Penis (tissue), 1 donor: ENCODE measurements around the gene CEP131.

GRCh38 chr17:80948583-80949611, 42.7 kb upstream of the CHMP6 start:
- PRO-cap: bidirectional peak, plus-strand start at chr17:80948950, minus-strand start at chr17:80948829

DNA sequence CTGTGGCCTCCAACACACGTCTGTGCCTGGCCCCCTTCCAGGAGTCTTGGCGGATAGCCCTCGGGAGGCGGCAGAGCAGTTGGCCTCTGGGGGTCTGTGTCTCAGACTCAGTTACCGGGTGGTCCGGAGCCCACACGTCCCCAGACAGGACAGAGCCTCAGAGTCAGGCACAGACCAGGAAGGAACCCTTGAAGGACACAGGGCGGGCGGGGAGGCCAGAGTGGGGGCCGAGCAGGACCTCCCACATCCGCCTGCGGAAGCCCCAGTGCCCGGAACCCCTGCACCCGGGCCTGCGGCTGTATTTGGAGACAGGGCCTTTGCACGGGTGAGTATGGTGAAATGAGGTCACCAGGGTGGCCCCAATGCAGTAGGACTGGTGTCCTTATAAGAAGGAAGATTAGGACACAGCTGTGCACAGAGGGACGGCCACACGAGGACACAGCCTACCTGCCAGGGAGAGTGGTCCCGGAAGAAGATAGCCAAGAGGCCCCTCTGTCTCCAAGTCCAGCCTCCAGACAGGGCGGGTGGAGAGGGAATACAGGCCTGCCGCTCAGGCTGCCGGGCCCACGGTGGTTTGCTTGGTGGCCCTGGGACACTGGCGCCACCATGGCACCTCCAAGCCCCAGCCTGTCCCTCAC, 22.3 kb upstream of the CHMP6 start:
- PRO-cap: no peak

DNA sequence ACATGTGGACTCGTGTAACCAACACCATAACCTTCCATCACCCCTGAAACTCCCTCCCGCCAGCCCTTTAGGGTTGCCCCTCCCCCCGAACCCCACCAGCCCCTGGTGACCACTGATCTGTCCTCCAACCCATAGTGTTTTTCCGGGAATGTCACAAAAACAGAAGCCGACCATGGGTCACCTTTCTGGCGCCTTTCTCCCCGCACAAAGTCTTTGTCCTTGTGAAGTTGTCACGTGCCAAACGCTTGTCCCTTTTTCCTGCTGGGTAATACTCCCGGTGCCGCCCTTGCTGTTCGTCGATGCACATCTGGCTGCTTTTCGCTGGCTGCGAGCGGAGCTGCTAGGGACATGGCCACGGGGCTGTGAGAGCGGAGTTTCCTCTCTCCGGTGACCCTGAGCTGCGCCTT, 11.9 kb downstream of the CHMP6 start:
- PRO-cap: no peak

- PRO-cap: no peak
These were observed 12.6 kb downstream of the CHMP6 start for GRCh38 chr17:81003946-81004905.

DNA sequence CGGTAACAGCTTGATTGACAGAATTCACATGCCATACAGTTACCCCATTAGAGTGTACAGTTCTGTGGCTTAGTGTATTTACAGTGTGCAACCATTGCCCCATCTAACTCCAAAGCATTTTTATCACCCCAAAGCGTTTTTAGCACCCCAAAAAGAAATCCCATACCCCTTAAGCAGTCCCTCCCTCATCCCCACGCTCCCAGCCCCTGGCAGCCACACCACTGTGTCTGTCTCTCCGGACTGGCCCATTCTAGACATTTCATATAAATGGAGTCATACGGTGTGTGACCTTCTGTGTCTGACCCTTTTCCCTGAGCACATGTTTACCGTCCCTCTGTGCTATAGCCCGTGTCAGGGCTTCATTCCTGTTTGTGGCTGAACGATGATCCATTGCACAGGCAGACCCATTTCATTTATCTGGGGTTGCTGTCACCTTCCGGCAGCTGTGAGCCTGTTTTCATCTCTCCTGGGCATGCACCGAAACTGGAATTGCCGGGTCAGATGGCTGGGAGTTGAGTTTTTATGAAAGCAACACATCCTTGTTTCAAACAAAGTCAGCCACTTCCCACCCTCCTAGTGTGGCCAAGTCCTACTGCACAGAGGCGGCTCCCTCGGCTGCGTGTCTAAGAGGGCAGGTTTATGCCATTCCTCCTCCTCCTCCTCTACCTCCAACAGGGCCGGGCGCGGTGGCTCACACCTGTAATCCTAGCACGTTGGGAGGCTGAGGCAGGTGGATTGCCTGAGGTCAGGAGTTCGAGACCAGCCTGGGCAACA, 25.4 kb downstream of the BAIAP2 start:
- PRO-cap: no peak

DNA sequence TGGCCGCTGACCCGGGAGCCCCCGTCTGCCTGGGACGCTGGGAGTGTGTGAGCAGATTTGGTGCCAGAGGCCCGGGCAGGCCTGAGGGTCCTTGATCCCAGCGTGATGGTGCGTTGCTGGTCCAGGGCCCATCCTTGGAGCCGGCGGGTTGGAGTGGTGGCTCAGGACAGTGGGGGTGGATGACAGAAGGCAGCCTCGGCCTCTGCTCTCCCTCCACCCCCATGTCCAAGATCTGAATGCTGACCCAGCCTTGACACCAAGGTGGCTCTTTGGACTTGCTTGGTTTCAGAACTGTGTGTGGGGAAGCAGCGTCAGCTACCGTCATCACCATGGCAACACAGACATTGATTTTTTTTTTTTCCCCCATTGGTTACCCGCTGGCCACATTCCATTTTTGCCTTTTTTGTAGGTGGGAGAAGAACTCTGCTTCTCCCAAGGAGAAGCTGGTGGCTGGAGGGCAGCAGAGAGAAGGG, 35.8 kb downstream of the BAIAP2 start:
- PRO-cap: no peak

DNA sequence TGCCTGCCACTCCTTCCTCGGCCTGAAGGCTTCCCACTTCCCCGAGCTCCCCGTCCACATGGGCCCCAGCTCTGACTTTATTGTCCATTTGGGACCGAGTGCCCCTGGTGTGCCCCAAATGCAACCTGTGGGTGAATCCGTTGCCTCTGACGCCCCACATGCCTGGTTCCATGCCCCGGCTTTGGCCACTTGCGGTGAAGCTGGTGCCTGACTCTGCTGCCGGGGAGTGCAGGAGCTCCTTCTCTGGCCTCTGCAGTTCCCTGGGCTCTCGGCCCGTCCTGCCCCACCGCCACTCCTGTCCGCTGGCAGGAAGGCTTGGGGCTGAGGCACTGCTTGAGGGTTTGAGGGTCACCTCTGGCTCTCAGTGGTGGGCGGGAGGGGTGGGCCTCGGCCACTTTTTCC, 50.8 kb downstream of the BAIAP2 start:
- PRO-cap: no peak

- PRO-cap: no peak
These were observed 52.1 kb downstream of the BAIAP2 start for GRCh38 chr17:81086757-81087824.

DNA sequence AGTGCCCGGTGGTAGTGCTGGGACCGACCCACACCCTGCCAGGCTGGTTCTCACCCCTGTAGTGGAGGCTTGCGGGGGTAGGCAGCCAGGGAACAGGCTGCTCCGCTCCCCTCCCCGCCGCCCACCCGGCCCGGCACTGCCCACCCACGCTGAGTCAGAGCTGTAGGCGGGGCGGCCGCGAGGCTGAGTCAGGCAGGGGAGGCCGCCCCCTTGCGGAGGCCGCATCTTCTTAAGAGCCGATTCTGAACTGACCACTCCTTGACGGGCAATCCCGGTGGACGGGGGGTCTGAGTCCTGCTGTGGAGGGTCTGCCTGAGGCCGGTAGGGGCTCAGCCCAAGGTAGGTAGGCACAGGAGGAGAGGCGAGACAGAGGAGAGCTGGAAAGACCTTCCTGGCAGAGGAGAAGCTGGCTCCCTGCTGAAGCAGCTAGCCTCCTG, 62.4 kb downstream of the BAIAP2 start:
- PRO-cap: bidirectional peak, plus-strand start at position 254 of the sequence, minus-strand start at position 63 of the sequence

- PRO-cap: no peak
These were observed 52.2 kb upstream of the PVALEF start for GRCh38 chr17:81112981-81113565.

- PRO-cap: no peak
These were observed 44.6 kb upstream of the PVALEF start for GRCh38 chr17:81120779-81121109.

- PRO-cap: no peak
These were observed 36.3 kb upstream of the PVALEF start for GRCh38 chr17:81128784-81129566.

- PRO-cap: unidirectional peak, plus-strand start at chr17:81223354
These were observed at the start of gene CEP131 for GRCh38 chr17:81222651-81223728. TSS of gene CEP131 (minus strand) at chr17:81222965.

GRCh38 chr17:81293179-81293437, 2.0 kb downstream of the SLC38A10 start:
- PRO-cap: no peak

DNA sequence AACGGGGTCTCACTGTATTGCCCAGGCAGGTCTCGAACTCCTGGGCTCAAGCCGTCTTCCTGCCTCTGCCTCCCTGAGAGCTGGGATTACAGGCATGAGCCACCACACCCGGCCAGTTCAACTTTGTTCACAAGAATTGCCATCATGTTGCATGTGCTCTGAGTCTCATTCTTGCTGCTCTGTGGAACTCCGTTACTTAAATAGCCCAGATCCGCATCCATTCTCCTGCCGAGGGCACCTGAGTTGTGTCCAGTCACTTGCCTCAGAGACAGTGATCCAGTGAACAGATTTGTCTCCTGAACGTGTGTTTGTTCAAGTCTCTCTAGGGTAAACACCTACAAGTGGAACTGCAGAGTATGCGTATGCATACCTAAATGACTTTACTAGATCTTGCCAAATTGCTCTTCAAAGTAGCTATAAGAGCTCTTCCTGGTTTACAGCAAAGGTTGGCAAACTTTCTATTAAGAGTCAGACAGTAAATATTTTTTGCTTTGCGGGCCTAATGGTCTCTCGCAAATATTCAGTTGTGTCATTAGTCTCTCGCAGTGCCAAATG, 3.4 kb upstream of the SLC38A10 start:
- PRO-cap: no peak

DNA sequence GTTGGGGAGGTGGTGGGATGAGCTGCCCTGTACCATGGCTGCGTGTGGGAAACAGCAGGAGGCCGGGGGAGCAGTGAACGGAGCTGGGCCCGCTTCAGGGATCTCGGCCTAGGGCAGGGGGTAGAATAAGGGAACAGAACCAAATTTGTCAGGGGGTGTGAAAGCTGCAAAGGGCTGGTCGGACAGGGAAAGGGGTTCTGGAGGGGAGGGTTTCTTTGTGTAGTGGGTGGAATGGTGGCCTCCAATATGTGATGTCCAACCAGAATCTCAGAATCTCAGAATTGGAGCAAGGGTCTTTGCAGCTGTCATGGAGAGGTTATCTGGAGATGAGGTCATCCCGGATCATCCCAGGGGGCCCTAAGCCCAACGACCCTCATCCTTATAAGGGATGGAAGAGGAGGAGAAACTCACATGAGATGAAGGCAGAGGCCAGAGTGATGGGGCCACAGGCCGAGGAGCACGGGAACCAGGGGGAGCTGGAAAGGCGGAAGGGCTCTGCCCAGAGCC, 10.2 kb upstream of the SLC38A10 start:
- PRO-cap: no peak

- PRO-cap: bidirectional peak, plus-strand start at chr17:81393874, minus-strand start at chr17:81393805; unidirectional peak, minus-strand start at chr17:81393998
These were observed 1.3 kb upstream of the BAHCC1 start for GRCh38 chr17:81393675-81394599.

DNA sequence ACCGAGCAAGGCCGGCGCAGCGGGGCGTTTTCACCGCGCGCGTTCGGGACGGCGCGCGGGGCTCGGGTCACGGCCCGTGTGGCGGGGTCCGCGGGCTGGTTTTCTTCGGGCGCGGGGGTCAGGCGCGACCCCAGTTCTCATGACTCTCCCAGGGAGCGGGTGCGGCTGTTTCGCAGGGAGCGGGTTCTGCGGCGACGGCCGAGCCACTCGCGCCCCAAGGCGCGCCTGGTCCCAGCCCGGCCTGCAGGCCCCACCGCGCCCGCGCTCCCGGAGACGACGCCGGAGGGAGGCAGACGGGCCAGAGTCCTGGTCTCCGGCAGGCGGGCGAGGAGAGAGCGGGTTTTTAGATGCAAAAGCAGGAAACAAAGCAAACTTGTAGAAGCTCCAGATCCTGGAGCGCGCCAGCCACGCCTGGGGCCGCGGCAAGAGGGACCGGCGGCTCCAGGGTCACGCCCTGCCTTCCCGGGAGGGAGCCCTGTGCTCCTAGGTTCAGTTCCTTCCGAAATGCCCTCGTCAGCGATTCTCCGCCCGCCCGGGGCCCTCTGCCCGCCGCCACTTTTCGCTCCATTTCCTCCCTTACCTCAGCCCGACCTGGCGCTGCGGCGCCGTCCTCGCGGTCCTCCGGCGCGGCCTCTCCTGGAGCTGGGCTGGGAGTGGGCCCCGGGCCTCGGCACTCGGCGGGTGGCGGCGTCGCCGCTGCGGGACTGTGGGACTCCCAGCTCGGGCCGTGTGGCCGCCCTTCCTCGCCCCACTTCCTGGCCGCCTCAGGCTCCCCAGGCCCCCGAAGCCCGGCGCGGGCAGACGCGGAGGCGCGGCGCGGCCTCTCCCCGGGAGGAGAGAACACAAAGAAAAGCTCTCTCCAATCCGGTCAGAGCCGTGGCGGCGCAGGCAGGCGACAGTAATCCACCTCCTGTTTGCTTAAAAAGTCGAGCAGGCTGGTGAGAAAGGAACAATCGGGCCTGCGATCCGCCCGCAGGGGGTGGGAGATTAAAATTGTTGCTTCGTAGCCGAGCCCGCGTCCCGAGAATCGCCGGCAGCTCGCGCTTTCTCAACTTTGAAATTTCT, 1.4 kb downstream of the BAHCC1 start:
- PRO-cap: bidirectional peak, plus-strand start at position 871 of the sequence, minus-strand start at position 766 of the sequence

- PRO-cap: no peak
These were observed 55.6 kb downstream of the ACTG1 start for GRCh38 chr17:81456726-81457643.

- PRO-cap: no peak
These were observed 53.4 kb downstream of the ACTG1 start for GRCh38 chr17:81459069-81459674.